ENCODE results near the genes LRIG1 and TAFA1.

- PRO-cap, result no peak
These were observed 23.9 kb downstream of the MAGI1 start for GRCh38 chr3:66014808-66015275.

GRCh38 chr3:66060529-66060854 is 21.8 kb upstream of the MAGI1 start:
- PRO-cap, result no peak

DNA sequence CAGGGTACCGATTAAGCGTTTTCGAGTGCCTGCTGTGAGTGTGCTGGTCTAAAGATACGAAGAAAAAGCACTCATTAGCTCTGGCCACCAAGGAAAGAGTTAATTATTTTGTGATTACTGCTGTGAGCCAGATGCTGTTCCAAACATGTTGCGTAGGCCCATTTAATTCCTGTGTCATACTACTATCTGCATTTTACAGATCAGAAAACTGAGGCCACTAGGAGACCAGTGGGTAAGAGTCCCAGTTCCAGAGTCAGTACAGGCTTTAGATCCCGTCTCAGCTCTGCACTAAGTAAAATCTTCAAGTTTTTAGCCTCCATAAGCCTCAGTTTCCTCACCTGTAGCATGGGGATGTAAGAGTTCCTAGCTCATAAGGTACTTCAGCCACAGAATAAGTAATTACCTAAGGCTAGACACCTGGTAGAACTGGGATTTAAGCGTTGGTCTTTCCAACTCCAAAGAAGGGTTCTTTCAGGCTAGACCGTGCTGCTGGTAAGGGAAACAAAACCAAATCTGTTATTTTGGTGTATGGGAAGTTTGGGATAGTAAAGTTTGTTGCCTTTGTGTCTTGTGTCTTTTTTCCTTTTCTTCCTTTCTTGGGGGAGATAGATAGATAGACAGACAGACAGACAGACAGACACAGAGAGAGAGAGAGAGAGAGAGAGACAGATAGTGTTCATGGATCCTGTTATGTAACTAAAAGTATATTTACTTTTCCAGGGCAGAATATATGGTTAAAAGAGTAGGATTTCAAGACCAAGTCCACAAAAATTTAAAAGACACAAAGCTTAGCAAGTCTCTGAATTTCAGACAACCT is 133.5 kb downstream of the LRIG1 start:
- PRO-cap, result no peak

DNA sequence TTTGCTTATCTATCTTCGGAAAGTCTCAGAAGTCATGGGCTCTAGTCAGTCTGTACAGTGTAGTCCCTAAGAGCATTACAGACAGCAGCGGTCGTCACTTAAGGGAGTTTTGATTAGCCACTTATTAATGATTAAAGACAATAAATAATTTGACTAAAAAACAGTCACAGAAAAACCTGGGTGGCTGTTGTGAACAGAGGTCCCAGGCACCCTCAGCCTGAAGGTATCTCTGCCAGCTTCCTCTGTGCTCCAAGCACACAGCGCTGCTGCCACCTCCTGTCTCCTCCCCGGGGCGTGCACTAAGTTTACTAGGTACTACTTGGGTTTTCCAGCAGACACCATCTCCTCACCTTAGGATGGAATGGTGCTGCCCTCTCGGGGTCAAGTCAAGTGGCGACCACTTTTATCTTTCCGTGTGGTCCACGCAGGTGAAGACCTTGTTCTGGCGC is 128.2 kb downstream of the LRIG1 start:
- PRO-cap, result no peak

GRCh38 chr3:66431335-66432167 is 69.3 kb downstream of the LRIG1 start:
- PRO-cap, result no peak

- PRO-cap, result no peak
These were observed 58.6 kb downstream of the LRIG1 start for GRCh38 chr3:66441989-66442757.

DNA sequence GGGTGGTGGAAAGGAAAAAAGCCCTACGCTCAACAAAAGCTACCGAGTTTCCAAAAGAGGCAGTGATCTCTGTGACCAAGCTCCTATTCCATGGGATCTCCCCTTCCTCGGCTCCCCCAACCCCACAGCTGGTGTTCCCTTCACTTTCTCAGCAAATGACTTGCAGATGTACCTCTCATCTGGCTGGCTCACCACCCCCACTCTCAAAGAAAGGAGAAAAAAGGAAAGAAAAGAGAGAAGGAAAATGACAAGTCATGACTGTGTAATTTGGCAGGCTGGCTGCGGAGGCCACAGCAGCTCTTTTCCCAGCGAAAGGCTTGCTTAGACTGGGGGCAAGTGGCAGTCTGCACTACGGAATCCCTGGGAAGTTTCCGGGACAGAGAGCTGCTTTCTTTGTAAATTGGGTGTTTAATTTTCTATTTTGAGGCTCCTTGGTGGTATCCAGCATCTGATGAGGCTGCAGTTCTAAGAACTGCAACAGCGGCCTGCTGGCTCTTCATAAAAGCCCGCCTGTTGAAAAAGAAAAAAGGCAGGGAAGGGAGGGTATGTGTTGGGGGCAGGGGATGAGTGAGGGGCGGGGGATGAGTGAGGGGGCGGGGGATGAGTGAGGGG is 58.0 kb downstream of the LRIG1 start:
- PRO-cap, result no peak

DNA sequence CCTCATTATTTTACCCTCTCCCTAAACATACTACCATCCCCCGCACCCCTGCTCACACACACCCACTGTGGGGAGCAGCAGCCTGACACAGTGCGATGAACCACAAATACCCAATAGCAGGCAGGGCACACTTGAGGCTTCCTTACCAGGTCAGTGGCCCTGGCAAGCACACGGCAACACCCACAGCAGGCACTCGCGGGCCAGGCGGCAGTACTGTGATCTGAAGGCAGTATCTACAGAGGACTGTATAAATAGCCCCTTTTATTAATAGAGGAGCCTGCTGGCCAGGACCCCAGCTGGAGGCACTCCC is 44.2 kb downstream of the LRIG1 start:
- PRO-cap, result no peak

DNA sequence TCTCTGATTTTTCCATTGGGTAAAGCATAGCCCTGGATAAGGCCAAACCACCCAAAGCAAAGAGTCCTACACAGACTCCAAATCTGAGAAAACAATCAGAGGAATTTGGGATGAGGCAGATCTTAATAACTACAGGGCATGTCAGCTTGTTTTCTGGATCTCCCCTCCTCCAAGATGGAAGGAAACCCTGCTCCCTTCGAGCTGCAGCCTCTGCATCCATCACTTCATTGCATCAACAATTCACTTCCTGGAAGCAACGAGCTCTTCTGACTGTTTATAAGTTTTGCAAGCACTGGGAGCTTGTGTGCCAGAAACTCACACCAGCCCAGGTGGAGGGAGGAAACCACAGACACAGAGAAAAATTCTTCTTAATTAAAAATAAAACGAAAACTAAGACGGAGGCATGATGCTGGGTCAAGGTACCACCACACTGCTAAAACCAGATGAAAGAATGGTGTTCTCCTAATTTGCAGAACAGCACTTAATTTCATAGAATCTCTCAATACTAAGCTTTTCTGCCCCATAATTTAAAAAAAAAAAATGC is 10.6 kb downstream of the LRIG1 start:
- PRO-cap, result no peak

GRCh38 chr3:66492292-66492927 is 8.4 kb downstream of the LRIG1 start:
- PRO-cap, result no peak

GRCh38 chr3:66500572-66501556 is at the start of gene LRIG1:
TSS of gene LRIG1 (minus strand) at chr3:66501022.
- PRO-cap, result bidirectional peak, plus-strand start at chr3:66501373, minus-strand start at chr3:66501011

- PRO-cap, result no peak
These were observed 45.5 kb upstream of the LRIG1 start for GRCh38 chr3:66546305-66546746.

- PRO-cap, result no peak
These were observed 87.3 kb upstream of the LRIG1 start for GRCh38 chr3:66588111-66588568.

- PRO-cap, result no peak
These were observed 188.4 kb upstream of the KBTBD8 start for GRCh38 chr3:66809656-66810106.

- PRO-cap, result no peak
These were observed 164.9 kb downstream of the SUCLG2 start for GRCh38 chr3:67489600-67489896.

- PRO-cap, result no peak
These were observed at the start of gene TAFA1 for GRCh38 chr3:68003981-68004643. TSS of gene TAFA1 (plus strand) at chr3:68004247.

- PRO-cap, result bidirectional peak, plus-strand start at chr3:69085652, minus-strand start at chr3:69085581; bidirectional peak, plus-strand start at chr3:69086360, minus-strand start at chr3:69086187
These were observed 969 bp downstream of the ARL6IP5 start for GRCh38 chr3:69085514-69086298.

GRCh38 chr3:69095657-69096115 is 10.9 kb downstream of the ARL6IP5 start:
- PRO-cap, result no peak

DNA sequence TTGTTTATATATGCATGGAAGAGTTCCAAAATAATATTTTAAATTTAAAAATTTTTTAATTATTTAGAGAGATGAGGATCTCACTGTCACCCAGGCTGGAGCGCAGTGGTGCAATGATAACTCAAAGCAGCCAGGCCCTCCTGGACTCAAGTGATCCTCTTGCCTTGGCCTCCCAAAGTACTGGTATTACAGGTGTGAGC is 11.0 kb downstream of the LMOD3 start:
- PRO-cap, result no peak

- PRO-cap, result no peak
These were observed 109.4 kb upstream of the LMOD3 start for GRCh38 chr3:69231715-69232197.